Sciatic nerve (tissue), 1 donor: Measurements from ENCODE around the genes ZCCHC12, CT47C1 and RHOXF2B.

- PRO-cap: no peak
Measured at GRCh38 chrX:118767170-118767722, 39.8 kb downstream of the IL13RA1 start.

GRCh38 chrX:118823420-118824256 lies at the start of gene ZCCHC12:
ZCCHC12 (plus strand) TSS chrX:118823824.
- PRO-cap: no peak

GRCh38 chrX:119072673-119073437 lies at the start of gene CT47C1:
CT47C1 (plus strand) TSS chrX:119072993.
- PRO-cap: no peak

- PRO-cap: no peak
Measured at GRCh38 chrX:119237608-119238311, 1.7 kb downstream of the PGRMC1 start.

DNA sequence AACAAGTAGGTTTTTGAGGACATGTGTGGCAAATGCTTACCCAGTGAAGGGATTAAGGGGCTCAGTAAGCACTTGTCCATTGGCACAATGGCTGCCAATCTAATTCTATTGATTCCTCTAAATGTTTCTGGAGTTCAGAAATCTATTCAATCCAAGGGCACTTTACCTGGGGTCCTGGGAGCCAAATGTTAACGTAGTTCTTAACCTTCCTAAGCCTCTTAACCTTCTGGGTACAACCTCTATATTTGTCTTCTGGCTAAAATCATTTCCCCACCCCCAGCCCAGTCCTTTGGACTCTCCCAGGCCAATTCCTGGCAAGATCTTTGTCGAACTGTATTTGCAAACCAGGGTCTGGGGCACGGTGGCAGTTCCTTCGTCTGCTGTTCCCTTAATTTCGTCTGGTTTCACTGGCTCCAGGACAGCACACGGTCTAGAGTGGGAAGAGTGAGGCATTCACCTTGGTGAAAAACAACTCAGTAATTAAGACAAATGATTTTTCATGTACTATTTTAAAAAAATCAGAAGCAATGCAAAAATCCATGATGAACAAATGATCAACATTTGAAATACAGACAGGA lies 834 bp upstream of the SLC25A5 start:
- PRO-cap: no peak

GRCh38 chrX:119482163-119483137 lies 14.2 kb downstream of the SLC25A5 start:
- PRO-cap: unidirectional peak, minus-strand start at chrX:119482796

GRCh38 chrX:119605215-119606277 lies 31.2 kb downstream of the UBE2A start:
- PRO-cap: bidirectional peak, plus-strand start at chrX:119606013, minus-strand start at chrX:119605861

GRCh38 chrX:119654940-119655649 lies 37.9 kb downstream of the SEPTIN6 start:
- PRO-cap: no peak

GRCh38 chrX:119786167-119787078 lies 5.0 kb downstream of the RPL39 start:
- PRO-cap: no peak

DNA sequence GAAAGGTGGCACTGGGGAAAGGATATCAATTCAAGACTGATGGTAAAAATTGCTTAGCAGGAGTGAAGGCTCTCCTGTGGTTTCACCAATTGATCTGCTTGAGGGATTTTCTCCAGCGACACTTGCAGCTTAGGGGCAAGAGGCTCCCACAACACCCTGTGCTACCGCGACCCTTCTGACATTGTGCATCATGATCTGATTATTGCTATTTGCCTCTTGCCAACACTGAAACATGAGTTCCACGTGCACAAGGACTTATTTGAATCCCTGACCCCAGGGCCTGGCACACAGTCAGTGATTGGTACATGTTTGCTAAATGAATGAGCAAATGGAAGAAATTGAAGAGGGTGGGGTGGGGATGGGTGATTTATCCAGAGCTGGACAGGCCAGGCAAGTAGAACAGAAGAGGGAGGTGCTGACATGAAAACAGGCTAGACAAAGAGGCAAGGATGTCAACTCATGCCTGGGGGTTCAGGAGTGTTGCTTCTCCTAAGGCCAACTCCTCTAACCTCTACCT lies 24.8 kb upstream of the RPL39 start:
- PRO-cap: no peak

GRCh38 chrX:119837686-119838823 lies 14.7 kb downstream of the UPF3B start:
- PRO-cap: no peak

DNA sequence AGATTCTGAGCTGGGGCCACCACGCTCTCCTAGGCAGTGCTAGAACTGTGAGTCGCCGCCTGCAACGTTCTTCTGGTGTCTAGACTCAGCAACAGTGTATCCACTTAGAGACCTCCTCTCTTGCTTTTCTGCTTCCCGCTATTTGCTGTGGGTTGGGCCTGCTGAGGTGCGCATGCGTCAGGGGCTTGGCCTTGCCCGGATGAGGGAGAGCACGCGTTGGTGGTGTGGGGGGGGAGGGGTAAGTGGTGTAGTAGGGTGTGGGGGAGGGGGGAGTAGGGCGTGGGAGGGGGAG lies at the start of gene RHOXF2B:
TSS of gene RHOXF2B (minus strand) at position 102 of the 292 bp plus-strand sequence.
- PRO-cap: no peak

DNA sequence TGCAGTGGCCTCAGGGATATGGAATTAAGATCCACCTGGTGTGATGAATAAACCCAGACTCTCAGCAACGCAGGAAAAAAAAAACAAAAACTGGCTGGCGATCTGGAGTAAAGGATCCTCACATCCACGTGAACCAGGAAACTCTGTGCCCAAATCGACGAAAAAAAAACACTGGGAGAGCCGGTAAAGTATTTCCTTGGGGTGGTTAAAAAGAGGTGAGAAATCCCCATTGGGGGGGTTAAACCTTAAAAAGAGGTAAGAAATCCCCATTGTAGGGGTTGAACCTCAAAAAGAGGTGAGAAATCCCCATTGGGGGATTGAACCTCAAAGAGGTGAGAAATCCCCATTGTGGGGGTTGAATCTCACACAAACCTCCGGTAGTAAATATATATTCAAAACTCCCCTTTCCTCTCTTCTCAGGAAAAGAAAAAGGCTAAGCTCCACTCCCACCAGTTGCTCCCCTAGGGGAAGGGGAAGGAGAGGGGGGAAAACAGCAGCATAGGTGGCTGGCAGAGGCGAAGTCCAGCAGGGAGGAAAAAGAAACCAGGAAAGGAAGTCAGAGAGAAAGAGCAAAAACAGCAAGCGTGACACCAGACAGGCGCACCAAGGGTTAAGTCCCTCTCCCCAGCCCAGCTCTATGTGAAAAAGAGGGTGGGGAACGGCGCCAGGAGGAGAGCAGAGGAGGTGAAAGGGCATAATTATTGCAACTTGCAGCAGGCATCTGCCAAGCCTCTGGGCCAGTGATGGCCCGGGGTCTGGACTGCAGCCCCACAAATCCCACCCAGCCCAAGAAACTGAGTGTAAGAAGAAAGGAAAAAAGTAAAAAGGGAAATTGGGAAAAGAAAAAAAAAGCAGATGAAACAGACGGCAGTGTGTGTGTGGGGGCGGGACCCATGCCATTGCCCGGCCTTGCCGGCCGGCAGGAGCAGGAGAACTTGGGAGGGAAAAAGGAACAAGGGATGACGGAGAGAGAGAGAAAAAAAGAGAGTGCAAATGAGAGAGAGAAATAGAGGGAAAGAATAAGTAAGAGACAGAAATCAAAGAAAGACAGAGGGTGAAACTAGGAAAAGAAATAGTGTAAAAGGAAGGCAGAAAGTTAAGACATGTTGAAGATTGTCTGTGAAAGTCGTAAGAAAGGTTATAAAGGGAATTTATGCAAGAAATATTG lies 14.3 kb upstream of the RHOXF2 start:
- PRO-cap: no peak

GRCh38 chrX:120212670-120213507 lies 37.7 kb upstream of the ZBTB33 start:
- PRO-cap: no peak

DNA sequence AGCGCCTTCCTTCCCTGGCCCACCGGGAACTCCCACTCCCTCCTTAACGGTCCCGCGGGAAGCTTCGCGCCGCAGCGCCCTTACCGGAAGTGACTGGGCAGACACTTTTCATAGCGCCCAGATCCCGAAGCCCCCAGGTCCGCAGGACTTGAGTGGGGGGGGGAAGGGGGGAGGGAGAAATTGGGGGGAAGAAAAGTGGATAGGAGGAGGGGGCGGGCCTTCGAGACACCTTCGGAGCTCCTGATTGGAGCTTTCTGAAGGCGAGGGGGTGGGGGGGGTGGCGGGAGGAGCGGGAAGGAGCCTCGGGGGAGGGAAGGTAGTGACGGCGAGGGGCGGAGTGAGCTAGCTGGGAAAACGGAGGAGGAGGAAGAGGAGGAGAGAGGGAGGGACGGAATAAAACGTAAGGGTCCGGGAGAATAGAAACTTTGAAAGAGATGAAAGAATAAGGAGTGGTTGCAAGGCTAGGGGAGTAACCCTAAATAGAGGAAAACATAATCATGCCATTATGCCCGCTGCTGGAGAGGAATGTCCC lies 592 bp upstream of the CUL4B start:
- PRO-cap: bidirectional peak, plus-strand start outside the sequence, minus-strand start at position 31 of the sequence; bidirectional peak, plus-strand start at position 428 of the sequence, minus-strand start at position 95 of the sequence

DNA sequence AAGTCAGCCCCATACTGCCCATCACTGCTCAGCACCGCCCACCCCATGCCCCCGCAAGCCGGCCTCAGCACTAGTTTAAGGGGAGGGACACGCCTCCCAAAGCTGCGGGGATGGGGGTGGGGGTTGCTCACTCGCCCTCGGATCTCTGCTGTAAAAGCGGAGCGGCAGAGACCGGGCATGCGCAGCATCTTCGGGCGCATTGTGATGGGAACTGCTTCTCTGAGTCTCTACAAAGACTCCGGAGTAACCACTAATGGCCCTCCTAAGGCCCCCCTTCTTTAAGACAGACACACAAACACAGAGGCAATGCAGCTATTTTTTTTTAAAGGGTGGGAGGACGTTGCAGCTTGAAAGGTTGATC lies 735 bp upstream of the GRIA3 start:
- PRO-cap: no peak

GRCh38 chrX:123627663-123628019 lies 105.2 kb downstream of the THOC2 start:
- PRO-cap: no peak

GRCh38 chrX:123962009-123962261 lies 429 bp downstream of the STAG2 start:
- PRO-cap: no peak

DNA sequence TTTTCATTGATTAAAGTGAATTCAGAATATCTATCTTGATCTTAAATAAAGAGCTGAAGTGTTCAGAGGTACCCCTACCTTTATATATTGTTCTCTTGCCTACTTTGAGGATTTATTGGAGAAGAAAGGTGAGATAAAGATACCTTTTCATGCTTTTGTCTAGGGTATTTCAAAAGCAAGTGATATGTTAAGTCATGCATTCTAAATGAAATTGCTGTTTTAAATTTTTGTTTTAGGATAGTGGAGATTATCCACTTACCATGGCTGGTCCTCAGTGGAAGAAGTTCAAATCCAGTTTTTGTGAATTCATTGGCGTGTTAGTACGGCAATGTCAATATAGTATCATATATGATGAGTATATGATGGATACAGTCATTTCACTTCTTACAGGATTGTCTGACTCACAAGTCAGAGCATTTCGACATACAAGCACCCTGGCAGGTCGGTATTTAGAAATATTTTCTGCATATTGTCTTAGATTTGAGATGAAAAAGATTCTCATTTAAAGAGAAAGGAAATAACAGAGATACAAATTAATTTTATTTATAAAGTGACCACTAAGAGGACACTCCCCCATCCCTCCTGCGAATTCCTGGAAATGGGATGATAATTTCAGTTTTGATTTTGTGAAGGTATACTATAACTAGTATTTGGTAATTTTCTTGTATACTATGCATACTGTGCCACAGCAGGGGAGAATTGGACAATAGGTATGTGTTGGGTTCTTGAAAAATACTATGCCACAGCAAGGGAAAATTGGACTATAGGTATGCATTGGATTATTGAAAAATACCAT lies 83.6 kb downstream of the STAG2 start:
- PRO-cap: no peak

DNA sequence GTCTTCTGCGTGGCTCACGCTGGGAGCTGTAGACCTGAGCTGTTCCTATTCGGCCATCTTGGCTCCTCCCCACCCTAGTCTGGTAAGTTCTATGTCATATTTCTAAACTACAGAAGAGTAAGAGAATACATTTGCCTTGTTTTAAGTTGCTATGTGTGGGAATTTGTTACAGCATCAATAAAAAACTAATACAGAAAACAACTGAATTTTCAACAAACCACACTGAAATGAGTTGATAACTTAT lies 56.1 kb downstream of the DCAF12L2 start:
- PRO-cap: no peak